Calu3 (cell line): ENCODE measurements around a stretch of chr14.

- PRO-cap, result no peak
Observed at GRCh38 chr14:89565458-89565742, 148.4 kb upstream of the FOXN3 start.

DNA sequence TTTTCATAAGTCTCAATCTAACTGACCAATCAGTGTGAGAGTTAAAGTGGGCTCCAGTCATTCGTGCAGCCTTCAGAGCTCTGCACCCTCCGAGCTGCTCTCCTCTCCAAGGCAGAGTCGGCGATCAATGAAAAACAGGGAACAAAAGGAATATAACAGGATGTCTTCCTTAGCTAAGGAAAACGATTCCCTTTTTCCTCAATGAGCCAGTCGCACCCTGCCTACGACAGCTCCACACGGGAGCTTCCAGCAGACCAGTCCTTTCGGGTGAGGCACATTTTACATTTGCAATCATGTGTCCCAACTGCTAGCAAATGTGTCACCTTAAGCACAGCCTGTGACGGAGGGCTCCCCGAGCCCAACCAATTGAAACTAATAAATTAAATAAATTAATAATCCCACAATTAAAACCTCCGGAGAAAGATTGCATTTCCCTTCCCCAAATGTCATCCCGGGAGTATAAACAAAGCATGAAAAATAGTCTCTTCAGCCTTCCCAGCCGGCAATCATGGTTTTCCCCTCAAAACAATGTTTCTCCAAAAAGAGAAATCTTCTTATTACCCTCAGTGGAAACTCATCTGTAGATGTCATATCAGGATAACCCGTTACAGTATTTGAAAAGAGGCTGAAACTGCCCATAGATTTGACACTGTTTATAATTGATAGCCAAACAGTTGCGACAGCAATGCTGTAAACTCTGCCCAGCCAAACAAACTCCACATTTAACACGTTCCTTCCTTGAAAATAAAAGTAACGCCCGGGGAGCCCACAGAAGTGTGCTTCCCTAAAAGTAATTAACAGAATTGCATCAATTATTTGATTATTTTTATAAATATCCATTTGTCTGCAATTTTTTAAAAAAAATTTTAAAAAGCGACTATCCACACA is 201.1 kb upstream of the FOXN3 start:
- PRO-cap, result no peak

- PRO-cap, result no peak
Observed at GRCh38 chr14:89957803-89958257, 2.1 kb downstream of the TDP1 start.

DNA sequence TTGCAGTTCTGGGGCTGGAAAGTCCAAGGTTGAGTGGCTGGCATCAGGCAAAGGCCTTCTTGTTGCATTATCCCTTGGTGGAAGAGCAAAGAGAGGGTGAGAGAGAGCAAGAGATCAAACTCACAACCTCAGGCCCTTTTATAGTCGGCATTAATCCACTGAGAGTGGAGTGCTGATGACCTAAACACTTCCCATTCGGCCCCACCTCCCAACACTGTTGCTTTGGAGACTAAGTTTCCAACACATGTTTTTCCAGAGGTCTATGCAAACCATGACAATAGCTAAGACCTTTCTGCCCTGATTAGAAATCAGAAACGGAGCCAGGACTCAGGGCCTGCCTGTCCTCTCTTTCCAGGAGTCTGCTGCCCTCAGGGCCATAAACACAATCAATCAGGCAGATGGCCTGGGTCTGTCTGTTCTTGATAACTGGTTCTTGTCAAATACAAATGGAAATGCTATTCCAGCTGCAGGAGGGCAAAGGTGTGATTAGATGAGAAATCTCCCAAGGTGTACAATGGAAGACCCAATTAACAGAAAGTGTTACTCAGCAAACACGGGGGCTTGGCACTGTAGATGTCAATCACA is 97.2 kb upstream of the PSMC1 start:
- PRO-cap, result no peak

DNA sequence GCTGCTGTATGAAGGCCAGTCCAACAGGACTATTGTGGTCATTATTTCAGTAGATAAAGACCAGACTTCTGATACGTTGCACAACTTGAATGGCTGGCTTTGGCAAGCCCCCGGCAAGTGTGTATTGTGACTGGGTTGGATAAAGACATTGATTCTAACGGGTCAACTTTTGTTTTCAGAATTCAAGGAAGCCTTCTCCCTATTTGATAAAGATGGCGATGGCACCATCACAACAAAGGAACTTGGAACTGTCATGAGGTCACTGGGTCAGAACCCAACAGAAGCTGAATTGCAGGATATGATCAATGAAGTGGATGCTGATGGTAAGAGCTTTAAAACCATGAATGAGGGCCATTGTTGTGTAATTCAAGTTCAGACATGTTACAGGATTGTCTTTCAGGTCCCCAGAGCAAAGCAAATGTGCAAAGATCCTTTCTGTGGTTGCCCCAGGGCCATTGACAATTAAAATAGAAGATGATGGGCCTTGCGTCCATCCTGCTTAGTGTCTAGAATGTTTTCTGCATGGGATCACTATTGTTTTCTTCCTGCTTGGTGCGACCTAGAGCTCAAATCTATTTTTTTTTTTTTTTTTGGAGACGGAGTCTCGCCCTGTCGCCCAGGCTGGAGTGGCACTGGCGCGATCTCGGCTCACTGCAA is 4.4 kb downstream of the CALM1 start:
- PRO-cap, result no peak

DNA sequence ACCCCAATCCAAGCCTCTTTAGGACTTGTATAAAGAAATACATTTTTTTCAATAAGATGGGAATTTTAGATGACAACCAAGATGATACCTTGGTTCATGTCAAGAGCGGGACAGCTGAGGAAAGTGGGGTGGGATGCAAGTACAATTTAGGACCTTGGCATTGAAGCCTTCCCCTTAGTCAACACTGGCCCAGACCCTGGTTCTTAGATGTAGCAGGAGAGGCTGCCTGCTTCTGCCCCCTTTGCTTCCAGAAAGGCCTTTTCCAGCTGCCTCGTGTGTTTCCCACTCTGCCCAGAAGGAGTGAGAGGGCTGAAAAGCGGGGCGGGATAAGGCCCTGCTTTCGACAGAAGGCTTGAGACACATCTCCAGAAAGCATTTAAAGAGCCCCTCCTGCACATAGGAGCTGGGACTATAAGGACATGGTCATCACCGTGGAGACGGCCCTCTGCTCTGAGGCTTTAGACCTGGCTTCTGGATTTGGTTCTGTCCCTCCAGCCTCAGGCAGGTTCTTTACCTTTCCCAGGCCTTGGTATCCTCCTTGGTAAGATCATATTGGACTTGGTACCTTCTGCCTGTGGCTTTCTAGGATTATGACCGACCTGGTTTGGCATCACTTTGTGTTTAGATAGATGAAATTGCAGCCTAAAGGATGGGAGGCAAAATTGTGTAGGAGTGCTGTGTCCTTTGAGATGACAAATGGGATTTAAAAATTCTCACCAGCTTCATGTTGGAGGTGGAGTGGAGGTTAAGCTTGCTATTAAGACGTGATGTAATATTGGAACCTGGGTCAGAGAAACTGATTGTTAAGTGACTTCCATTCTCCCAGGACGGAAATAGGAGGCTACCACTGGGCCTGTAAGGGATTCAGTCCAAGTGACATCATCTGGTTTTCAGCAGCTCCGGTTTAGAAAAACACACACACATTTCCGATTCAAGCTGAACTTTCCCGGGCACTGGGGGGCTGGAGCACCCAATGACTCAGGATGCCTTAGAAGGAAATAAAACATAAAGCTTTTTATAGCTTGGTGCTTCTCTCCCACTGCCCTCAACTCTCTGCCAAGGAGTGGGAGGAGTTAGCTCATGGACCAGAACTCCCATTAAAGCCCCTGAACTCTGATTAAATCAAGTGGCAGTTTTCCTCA is 12.1 kb downstream of the CALM1 start:
- PRO-cap, result no peak

- PRO-cap, result no peak
Observed at GRCh38 chr14:90555632-90556560, 159.1 kb downstream of the CALM1 start.

GRCh38 chr14:90726624-90727223 is 89.5 kb downstream of the TTC7B start:
- PRO-cap, result no peak

DNA sequence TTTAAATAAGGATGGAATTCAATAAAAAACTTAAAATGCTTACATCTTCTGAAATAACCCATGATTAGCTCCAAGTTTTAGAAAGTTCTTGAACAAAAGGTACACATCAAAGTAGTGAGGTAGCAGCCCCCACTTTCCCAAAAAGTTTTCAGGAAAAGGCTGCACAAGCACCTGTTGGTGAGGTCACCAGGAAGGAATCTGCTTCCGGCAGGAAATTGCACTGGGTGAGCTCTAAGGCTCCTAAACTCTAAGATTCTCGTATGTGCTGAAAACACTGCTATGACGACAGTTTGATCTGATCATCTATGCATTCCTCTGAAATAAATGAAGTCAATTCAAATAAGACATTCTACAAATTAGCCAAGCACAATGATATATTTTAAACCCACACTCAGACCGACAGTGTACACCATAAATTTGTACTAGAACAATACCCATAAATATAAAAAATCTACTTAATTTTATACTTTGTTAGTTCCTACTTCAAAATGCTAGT is 34.3 kb upstream of the TTC7B start:
- PRO-cap, result no peak

GRCh38 chr14:91171586-91172016 is 57.7 kb downstream of the DGLUCY start:
- PRO-cap, result no peak

- PRO-cap, result no peak
Observed at GRCh38 chr14:91325088-91325701, 80.7 kb upstream of the GPR68 start.

DNA sequence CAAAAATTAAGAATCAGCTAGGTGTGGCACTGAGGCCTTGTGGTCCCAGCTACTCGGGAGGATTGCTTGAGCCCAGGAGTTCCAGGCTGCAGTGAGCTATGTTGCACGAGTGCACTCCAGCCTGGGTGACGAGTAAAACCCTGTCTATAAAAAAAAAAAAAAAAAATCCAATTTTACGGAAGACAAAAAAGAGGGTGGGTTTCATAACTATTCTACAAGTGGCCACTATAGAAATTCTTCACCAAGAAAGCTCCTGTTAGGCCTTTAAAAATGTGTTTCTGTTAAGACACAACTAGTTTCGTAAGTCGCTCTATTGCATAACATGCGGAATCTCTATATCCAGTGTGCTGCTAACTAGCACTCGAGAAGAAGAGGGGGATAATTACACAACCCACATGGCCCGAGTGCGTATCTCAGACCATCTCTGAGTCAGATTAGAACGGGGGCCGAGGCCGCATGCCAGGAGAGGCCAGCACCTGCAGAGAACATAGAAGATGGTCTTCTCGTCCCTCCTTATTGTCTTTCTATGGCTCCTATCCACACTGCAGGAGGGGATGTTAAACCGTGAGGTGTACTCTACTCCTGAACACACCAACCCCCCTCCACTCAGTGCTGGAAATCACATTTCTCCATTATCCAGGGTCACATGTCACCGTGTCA is 56.5 kb downstream of the CCDC88C start:
- PRO-cap, result no peak

DNA sequence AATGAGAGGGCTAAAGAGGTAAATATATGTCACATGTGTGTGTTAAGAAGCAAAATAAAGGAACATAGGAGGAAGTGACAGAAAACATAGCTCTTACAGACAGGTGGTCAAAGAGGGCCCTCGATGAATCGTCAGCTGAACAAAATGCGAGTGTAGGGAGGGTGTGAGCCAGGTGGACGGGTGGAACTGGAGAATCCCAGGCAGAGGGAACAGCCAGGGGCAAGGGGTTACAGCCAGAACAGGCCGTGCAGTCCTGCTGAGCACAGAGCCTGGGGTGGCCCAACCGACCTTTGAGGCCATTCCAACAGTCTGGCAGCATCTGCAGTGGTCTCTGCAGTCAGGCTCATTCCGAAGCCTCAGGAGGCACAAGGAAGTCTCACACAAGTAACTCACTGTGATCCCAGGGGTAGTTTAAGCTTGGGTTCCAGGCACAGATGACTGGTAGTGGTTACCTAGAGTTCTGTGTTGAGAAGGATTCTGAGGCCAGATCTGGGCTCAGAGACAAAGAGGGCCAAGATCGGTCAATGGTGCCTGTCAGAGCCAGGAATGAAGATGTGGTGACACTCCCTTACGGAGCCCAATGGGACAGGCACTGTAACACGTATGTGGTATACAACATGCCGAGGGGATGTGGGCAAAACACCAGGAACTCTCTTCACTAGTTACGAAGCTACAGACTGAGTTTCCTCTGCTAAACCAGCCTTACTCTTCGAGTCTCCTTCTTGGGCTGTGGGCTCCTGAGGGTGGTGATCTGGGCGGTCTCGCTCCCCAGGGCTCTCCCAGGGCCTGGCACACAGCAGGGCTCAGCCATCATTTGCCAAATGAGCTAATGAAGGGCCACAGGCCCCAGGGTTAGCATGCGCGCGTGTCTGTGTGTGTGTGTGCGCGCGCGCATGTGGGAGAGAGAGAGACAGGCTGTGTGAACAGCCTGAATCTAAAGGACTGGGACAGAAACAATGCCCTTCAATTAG is 42.9 kb downstream of the CCDC88C start:
- PRO-cap, result no peak

DNA sequence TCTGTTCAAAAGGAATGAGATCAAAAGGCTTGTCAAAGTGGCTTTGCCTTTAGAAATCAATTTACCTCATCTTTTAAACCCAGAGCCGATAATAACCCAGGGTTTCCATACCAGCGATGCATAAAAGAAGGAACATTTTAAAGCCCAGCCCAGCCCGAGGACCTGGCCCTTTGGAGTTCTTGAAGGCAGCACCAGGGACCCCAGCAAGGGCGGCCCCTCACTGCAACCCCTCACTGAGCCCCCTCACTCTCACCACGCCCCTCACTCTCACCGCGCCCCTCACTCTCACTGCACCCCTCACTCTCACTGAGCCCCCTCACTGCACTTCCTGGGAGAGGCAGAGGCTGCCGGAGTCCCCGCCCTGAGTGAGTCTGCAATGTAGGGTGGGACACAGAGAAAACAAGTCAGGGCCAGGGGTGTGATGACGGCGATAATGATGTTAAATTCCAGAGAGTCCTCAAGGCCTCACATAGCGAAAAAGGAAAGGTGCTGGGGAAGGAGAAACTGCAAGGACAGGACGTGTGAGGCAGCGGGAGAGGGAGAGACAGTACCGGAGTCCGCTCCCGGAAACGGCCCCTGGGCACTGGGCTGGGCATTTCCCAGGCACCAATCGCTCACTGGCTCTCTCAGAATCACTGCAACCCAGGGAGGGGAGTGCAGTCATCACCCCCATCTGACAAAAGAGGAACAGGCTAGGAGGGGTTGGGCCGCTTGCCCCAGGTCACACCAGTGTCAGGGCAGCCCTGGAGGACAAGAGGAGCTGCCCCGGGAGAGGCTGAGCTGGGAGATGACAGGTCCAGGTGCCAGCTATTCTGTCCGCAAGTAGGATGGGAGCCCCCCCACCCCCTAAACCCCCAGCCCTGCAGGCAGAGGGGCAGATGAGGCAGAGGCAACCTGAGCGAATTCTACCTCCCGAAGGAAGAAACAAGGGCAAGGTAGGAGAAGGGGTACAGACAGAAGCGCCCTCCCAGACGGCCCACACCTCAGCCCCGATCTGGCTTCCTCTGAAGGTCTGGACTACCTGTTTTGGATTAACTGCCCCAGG is 24.8 kb downstream of the CCDC88C start:
- PRO-cap, result no peak

GRCh38 chr14:91485180-91485808 is 24.8 kb downstream of the PPP4R3A start:
- PRO-cap, result no peak

DNA sequence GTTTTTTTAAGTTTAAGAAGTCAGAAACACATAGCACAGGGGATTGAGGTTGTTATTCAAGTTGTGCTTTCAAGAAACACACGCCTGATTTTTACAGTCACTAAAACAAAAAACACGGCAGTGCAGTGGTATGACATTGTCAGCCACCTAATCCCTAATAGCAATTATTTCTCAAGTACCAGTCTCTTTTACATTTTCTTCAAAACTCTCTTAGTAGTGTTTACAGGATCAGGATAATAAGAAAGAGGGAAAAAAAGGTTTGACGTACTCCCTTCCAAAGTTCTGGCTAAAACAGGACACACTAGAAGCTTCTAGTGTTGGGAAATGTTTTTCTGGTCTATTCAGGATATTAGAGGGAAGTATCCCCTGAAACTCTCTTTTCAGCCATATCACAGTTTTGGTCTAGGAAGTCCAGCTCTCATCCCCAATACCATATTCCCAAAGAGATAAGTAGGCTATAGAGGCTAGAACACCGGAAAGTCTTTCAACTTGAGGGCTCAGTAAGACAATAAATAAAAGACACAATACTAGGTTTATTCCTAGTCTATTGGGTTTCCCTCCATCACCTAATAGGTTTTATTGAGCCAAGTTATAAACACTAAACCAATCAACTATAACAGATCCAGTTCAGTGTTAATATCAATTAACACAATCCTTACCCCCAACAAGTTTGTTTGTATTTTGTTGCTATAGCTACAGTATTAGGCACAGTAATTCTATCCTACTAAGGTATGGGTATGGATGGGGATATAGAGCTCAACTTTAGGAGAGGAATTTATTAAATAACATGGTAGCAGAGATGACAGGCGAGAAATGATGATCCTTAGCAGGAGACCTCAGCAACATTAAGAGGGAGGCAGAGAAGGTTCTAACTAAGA is 13.6 kb downstream of the PPP4R3A start:
- PRO-cap, result unidirectional peak, plus-strand start at position 778 of the sequence

DNA sequence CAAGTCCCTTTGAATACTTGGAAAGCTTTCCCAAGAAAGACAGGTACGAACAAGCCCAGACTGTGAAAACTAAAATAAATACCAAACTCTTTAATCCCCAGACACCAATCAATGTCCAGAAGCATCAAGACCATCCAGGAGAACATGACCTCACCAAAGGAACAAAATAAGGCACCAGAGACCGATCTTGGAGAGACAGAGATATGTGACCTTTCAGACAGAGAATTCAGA is 76.8 kb downstream of the CATSPERB start:
- PRO-cap, result unidirectional peak, plus-strand start at position 128 of the sequence

- PRO-cap, result no peak
Observed at GRCh38 chr14:91759624-91760172, 27.8 kb upstream of the CATSPERB start.

GRCh38 chr14:91877403-91877852 is 10.1 kb upstream of the TC2N start:
- PRO-cap, result no peak

- PRO-cap, result no peak
Observed at GRCh38 chr14:92004230-92004907, 35.5 kb downstream of the TRIP11 start.